ENCODE results near the gene TTBK2.

GRCh38 chr15:42450665-42451853 is 39.9 kb downstream of the ZNF106 start:
- PRO-cap, result no peak

GRCh38 chr15:42456977-42457919 is 33.7 kb downstream of the ZNF106 start:
- PRO-cap, result bidirectional peak, plus-strand start at chr15:42457680, minus-strand start at chr15:42457532

DNA sequence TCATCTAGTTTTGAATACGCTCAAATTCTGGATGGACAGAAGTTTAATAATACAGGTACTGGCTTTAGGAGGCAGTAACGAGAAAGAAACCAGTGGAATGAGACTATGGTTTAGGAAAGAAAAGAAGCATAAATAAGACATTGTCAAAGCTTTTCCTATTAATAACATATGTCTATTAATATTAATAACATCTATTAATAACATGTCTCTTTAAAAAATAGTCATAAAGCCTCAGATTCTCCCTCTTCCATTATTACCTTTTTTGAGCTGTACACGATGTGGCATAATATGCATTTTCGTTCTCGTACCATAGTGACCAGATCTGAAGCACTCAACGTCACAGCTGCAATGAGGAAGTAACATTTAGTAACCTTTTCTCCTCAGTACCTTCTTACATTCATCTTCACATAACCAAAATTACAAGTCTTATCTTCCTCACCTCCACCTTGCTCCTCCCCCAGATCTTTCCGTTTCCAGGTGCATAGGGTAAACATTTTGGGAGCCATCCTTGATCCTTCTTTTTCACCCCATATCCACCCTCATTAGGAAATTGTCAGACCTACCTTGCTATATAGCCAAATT is 18.9 kb downstream of the ZNF106 start:
- PRO-cap, result no peak

GRCh38 chr15:42549190-42549437 is 476 bp downstream of the HAUS2 start:
- PRO-cap, result no peak

DNA sequence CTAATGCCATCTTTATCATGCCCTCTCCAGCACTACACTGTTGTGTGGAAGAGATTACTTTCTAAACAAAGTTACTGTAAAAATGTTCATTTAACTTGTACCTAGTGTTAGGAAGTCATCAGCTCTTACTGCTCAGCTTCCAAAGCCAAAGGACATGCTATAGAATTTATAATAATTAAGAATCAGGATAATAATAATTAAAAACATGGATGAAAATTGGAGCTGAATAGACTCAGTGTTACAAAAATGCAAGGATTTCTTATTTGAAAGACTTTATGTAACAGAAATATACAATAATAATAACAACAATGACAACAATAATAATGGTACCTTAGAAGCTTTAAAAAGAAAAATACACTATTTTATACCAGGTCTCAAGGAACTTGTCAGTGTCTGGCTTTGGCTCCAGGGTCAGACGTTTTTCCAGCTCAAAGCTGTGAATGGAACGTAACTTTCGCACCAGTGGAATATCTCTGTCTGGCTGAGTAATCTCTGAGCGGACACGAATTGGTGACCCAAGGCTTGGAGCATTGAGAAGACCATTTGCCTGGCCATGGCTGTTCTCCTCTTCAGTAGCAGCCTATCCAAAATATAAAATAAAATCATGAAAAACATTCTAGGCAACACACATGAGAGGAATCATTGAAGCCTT is 39.9 kb upstream of the CDAN1 start:
- PRO-cap, result no peak

DNA sequence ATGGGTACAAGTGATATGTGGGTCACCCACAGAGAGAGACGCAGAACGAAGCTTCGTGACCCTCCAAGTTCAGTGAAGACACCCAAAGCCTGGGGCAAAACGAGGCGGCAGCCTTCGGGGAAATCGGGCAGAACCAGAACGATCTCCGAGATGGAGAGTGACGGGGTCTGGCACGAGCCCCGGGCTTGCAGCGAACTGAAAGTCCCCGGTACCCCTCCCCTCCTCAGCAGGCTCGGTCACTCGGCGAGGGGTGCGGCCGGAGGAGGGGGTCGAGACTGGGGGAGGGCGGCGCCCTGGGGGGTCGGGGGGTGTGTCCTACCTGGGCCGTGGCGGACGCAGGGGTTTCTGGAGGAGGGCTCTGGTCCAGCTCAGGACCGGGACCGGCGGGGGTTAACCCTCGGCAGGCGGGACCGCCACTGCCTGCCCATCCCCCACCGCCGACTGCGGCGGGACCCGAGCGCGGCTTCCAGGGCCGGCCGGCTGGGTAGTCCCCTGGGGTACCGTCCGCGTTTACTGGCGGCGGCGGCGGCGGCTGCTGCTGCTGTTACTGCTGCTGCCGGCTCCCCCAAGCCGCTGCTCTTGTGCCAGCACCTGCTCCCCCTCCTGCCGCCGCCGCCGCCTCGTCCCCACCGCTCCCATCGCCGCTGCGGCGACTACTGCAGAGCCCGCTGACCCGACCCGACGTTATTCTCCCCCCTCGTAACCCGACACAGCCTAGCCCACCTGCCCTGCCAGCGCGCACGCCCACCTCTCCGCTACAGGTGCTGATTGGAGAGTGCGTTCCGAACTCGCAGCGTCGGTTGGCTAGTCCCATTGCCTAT is at the start of gene TTBK2:
TTBK2 (minus strand) TSS at position 660 of the 821 bp plus-strand sequence.
- PRO-cap, result bidirectional peak, plus-strand start at position 239 of the sequence, minus-strand start at position 74 of the sequence; bidirectional peak, plus-strand start outside the sequence, minus-strand start at position 658 of the sequence

GRCh38 chr15:43105306-43105783 is 493 bp downstream of the UBR1 start:
- PRO-cap, result no peak

GRCh38 chr15:43253184-43253981 is 13.3 kb downstream of the TGM5 start:
- PRO-cap, result no peak

- PRO-cap, result bidirectional peak, plus-strand start at chr15:43511083, minus-strand start at chr15:43510837
These were observed 6.6 kb upstream of the MAP1A start for GRCh38 chr15:43510521-43511446.

DNA sequence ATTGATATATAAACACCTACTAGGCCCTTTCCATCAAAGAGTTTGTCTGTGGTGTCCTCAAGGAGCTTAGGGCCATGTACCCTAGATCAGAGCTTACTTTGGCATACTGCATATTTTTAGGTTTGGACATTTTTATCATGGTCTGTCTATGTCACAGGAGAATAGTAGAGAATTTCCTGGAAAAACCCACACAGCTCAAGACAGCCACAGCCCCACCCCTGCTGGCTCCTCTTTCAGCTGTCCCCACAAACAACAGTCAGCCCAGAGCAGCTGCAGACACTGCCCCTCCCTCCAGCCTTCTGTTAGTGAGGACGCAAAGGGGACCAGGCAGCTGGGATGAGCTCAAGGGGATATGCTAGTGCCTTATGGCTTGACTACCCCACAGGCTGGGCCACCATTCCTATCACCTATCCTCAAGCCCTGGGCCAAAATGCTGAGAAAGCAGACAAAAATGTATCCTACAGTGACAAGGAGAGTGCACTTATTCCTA is 3.2 kb upstream of the MAP1A start:
- PRO-cap, result no peak

DNA sequence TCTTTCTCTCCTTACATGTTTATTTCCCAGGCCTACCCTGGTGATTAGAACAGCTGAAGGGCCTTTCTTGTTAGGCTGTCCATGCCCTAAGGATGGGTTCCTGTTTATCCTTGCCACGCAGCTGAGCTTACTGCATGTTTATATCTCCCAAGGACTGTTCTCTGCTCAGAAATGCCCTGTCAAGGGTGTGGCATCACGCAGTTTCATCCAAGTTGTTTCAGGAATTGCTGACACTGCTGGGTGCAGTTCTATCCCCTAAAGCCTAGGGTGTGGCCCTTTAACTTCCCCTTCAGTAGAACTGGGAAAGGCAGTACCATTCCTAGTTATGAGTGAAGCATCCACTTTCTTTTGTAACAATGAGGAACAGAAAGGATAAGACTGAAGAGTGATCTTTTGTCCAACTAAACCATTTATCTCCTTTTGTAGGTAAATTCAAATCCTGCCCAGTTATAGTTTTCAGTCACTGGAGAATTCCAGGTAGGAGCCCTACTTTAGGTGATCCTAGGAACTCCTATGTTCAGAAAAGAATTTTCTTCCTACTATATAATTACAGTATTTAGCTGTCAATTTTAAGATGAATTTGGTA is 4.9 kb downstream of the ELL3 start:
- PRO-cap, result no peak

- PRO-cap, result no peak
These were observed 755 bp downstream of the SERINC4 start for GRCh38 chr15:43799272-43799658.

GRCh38 chr15:43827814-43828442 is 1.1 kb downstream of the WDR76 start:
- PRO-cap, result no peak

DNA sequence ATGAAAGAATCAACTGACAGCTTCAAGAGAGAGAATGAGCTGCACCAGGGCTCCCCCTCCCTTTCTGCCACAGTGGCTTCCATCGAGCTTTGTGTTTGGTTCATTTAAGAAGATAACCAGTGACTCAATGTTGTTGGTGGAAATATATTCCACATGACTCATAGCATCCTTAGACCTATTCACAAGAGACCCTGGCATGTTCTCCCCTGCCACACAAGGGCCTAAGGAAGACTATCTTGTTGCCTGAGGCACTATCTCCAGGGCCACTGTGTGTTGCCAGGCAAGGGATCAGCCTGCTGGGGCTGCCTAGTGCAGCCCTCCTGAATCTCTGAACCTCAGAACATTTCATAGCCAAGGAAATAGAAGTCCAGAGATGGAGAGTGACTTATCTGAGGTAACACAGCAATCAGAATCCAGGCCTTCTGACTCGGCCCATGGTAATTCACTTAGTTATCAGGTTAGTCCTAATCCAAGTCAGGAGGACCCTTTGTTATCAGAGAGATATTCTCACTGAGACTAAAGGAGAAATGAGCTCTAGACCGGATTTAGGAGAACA is 86.7 kb downstream of the WDR76 start:
- PRO-cap, result no peak

DNA sequence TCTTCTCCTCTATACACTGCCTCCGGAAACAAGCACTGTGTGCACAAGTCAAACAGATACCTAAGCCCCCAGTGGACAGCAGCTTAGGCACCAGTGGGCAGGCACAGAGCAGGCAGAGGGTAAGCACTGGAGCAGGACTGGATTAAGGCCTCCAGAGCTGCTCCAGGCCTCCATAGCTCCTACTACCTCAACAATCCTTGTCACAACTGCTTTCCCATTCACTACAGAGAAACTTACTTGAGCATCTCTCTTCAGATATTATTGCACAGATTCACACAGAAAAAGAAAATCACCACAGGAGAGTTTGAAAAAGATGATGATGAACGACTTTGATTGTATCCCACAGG is 157.5 kb downstream of the WDR76 start:
- PRO-cap, result no peak

DNA sequence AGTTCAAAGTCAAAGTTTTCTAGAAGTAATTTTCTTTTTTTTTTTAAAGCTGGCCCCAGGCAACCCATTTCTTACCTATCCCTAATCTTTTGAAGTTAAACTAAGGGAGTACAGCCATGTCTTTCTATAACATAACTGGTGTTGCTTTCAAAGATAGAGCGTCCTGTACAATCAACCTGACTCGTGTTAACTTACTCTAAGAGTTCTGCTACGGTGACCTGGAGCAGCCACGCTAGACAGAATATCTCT is 36.1 kb downstream of the GOLM2 start:
- PRO-cap, result no peak

DNA sequence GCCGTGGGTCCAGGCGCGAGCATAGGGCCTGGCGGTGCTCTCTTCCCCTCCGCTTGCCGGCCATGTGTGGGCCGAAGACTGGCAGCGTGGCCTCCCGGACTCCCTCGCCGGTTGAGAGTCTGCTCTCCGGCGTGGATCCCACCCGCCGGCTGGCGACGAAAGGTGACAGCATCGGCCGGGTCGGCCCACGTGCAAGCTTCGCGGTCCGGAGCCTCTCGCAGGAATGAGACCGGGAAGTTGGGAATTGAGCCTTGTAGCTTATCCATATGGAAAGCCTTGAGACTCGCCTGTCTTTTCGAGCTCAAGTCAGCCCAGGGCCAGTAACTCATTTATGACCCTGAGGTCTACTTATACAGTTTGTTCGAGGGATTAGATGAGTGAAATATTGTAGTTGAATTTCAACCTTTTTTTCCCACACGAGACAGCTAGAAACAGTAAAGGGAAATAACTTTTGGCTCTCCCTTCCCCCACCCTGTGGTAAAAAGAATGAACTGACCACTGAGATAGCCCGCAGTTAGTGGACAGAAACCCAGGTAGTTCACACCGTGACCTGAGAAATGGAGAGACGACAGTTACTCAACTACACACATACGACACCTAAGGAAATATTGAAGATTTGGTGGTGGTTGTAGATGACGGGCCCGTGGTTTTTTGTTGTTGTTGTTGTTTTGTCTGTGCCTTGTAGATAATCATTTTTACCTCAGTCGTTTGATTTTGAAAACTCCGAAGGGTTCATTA is 742 bp downstream of the EIF3J start:
- PRO-cap, result bidirectional peak, plus-strand start at position 292 of the sequence, minus-strand start at position 225 of the sequence

- PRO-cap, result no peak
These were observed 5.1 kb downstream of the EIF3J start for GRCh38 chr15:44541577-44542973.

GRCh38 chr15:44838655-44839222 is 102.4 kb downstream of the TRIM69 start:
- PRO-cap, result no peak

GRCh38 chr15:45386398-45387038 is 8.2 kb upstream of the GATM start:
- PRO-cap, result no peak